ENCODE results near the gene TMEFF2.

GRCh38 chr2:192194813-192195965, at the start of gene TMEFF2:
TMEFF2 (minus strand) TSS chr2:192194933.
- PRO-cap: bidirectional peak, plus-strand start at chr2:192195027, minus-strand start at chr2:192194933
- RRBS: 10% methylated on average over 18 of the region's 92 CpGs

GRCh38 chr2:195471151-195471713, 185.8 kb upstream of the SLC39A10 start:
- PRO-cap: no peak
- RRBS: no CpG with 5 or more reads among the region's 2 CpGs

- PRO-cap: no peak
- RRBS: no CpG with 5 or more reads among the region's 14 CpGs
Measured at GRCh38 chr2:195562935-195563223, 94.1 kb upstream of the SLC39A10 start.

- PRO-cap: no peak
- RRBS: no CpG with 5 or more reads among the region's 13 CpGs
Measured at GRCh38 chr2:195679999-195680947, 23.2 kb downstream of the SLC39A10 start.

- PRO-cap: no peak
- RRBS: no CpG with 5 or more reads among the region's 6 CpGs
Measured at GRCh38 chr2:196113347-196113883, 44.8 kb upstream of the DNAH7 start.

DNA sequence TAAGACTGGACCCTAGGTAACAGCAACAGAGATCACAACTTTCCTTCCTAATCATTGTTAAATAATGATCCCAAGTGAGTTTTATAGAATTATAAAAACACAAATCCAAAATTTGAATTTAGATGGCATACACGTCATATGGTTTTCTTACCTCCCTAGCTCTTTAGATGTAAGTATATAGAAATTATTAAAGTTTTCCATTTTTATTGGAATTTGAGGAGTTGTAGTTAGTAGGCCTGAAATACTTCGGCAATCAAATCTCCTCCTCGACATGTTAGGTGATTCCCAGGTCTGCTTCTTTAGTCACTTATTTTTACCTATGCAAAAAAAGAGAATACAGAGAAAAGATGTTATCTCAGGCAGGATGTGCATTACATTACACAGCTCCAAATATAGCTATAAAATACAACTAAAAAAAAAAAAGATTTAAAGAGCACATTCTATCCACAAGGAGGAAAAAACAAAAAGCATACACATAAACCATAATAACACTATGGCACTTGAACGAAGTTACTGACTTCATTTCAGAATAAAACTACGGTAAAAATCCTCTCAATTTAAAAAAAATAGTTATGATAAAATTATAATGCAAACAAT, 8.2 kb downstream of the STK17B start:
- PRO-cap: no peak
- RRBS: no CpG with 5 or more reads among the region's 5 CpGs

DNA sequence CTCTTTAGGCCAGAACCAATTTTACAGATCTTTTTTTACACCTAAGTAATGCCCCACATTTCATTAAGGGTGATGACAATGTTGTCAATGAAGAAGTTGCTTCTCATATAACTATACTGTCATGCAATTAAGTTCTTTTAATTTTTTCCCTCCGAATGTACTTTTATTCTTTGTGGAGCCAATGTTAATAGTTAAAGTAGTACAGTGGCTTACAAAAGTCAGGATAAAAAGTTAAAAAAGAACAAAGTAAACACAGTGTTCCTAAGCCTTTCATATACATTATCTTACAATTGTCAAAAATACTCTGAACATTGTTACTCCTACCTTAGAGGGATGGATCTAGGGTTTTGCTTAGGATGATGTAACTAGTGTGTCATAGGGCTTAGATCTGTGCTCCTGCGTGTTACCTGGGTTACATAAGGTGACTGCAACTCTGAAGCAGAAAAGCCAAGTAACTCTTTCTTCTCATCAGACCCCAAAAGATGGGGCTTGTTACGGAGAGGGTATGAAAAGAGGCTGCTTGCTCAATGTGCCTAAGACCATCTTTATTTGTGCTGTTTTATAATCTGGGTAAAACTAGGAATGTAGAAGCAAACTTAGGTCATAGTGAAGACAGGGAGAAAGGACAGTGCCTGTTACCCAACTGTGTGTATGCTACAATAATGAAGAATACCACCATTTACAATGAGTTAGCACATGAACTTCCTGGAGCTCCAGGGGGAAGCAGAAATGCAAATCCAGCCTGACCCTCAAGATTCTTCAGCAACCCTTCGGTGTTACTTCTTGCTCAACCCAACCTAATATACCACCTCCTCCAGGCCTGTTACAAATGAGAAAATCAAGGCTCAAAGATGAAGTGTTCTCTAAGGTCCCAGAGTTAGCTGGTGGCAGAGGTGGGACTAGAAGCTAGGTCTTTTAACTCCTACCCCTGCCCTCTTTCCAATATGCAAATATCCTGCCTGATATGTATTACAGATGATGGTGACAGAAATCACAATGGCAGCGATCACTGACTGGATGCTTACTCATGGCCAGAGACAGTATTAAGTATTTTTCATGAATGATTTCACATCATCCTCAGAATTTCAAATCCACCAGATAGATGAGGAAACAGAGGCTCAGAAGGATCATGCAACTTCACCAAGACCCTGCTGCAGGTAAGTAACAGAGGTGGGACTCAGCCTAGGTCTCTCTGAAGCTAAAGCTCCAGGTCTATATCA, 42.1 kb upstream of the STK17B start:
- PRO-cap: no peak
- RRBS: no CpG with 5 or more reads among the region's 5 CpGs

DNA sequence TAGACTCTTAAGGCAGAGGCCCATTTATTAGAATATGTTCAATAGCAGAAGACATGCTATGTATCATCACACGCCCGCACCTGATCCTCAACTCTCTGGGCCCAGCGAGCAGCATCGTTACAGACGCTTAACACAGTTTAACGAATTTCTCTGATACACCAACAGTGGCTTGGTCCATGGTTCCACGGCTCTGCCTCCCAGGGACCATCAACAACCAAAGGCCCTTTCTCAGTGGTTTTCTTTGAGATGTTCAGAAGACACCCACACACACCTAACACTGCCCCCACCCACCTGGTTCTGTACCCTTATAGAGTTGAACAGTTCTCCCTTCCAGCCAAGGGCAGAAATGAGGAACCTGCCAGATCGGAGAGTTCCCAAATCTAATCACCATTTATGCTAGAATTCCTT, 118.5 kb downstream of the HECW2 start:
- PRO-cap: no peak
- RRBS: no CpG with 5 or more reads among the region's 8 CpGs

DNA sequence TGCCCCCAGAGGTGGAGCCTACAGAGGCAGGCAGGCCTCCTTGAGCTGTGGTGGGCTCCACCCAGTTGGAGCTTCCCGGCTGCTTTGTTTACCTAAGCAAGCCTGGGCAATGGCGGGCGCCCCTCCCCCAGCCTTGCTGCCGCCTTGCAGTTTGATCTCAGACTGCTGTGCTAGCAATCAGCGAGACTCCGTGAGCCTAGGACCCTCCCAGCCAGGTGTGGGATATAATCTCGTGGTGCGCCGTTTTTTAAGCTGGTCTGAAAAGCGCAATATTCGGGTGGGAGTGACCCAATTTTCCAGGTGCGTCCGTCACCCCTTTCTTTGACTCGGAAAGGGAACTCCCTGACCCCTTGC, 66.4 kb downstream of the HECW2 start:
- PRO-cap: no peak
- RRBS: no CpG with 5 or more reads among the region's 14 CpGs

GRCh38 chr2:196592643-196593340, 562 bp downstream of the HECW2 start:
- PRO-cap: bidirectional peak, plus-strand start at chr2:196592902, minus-strand start at chr2:196592680; bidirectional peak, plus-strand start at chr2:196592999, minus-strand start at chr2:196592948
- RRBS: 2% methylated on average over 23 of the region's 104 CpGs

DNA sequence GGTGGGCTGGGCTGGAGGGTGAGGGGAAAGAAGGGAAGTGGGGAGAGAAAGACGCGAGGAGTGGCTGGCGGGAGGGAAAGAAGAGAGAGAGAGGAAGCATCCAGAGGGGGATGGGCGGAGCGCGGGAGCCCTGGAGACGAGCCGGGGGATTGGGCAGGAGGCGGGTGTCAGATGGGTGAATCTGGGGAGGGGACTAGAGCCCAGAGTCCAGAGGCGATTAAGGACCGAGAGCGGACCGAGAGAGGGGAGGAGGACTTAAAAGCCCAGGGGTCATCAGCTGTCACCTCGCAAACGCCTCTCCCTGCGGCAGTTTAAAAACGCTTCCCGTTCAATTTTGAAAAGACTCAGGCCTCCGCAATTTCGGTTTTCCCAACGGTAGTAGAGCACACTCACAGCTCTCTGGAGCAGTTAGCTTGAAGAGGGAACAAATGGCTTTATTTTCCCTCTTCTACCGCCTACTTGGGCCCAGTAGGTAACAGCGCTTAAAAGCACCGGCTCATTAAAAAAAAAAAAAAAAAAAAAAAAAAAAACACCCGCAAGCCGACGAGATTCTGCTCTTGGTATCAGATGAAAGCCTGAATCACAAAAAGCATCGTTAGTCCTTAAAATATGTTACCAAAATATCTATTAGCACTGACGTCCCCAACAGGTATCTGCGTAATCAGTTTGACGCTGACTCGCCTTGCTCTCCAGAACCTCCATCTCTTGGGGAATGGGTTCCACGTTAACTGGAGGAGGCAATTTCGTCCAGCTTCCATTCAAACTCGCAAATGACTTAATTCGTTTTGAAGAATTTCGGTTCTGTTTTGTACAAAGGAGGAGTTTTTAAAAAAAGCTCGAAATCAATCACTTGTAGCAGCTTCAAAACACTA, 638 bp upstream of the PGAP1 start:
- PRO-cap: bidirectional peak, plus-strand start at position 210 of the sequence, minus-strand start at position 173 of the sequence
- RRBS: no CpG with 5 or more reads among the region's 38 CpGs

GRCh38 chr2:197011879-197012251, 85.4 kb upstream of the PGAP1 start:
- PRO-cap: no peak
- RRBS: no CpG with 5 or more reads among the region's 3 CpGs

DNA sequence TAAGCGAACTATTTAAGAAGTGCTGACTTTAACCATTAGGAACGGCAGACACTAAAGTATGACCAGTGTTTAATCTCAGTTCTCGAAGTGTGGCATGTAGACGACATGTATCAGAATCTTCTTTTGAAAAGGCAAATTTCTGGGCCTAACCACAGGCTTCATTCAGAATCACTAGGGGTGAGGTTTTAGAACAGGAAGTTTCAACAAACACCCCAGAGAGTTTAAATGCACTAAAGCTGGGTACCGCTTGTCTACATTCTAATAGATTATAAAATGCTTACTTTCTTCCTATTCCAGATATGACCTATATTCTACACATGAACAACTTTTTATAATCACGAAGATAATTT, 180.2 kb downstream of the ANKRD44 start:
- PRO-cap: no peak
- RRBS: no CpG with 5 or more reads among the region's 6 CpGs

- PRO-cap: no peak
- RRBS: no CpG with 5 or more reads among the region's 5 CpGs
Measured at GRCh38 chr2:197216384-197217054, 94.1 kb downstream of the ANKRD44 start.

GRCh38 chr2:197236551-197237248, 73.9 kb downstream of the ANKRD44 start:
- PRO-cap: no peak
- RRBS: no CpG with 5 or more reads among the region's 8 CpGs

- PRO-cap: no peak
- RRBS: no CpG with 5 or more reads among the region's 1 CpG
Measured at GRCh38 chr2:197239550-197239802, 71.1 kb downstream of the ANKRD44 start.

DNA sequence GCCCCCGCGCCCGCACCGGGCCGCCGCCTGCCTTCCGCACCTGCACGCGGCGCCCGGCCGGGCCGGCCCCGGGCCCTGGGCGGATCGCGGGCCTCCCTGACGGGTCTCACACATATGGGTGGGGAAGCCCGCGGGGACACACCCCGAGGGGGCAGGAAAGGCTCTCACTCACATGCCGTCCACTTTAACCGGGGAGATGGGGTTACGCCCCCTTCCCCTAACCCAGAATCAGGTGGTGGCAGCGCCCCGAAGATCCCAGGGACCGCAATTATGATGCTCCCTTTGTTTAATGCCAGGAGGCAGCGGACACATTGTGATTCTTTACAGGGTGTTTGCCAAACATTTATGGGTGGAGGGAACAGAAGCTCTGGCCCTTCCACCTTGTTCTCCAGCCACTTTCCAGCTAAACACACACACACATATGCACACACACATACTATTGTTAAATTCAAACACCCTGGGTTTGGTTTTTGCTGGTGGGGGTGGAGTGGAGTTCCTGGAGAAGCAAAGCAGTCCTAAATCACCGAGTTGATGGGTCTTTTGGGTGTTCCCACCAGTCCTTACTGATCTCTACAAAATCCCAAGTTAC, 467 bp upstream of the ANKRD44 start:
- PRO-cap: no peak
- RRBS: under 1% methylated on average over 8 of the region's 29 CpGs

- PRO-cap: bidirectional peak, plus-strand start at chr2:197434604, minus-strand start at chr2:197434606
- RRBS: no CpG with 5 or more reads among the region's 39 CpGs
Measured at GRCh38 chr2:197434047-197434898, 555 bp downstream of the SF3B1 start.

DNA sequence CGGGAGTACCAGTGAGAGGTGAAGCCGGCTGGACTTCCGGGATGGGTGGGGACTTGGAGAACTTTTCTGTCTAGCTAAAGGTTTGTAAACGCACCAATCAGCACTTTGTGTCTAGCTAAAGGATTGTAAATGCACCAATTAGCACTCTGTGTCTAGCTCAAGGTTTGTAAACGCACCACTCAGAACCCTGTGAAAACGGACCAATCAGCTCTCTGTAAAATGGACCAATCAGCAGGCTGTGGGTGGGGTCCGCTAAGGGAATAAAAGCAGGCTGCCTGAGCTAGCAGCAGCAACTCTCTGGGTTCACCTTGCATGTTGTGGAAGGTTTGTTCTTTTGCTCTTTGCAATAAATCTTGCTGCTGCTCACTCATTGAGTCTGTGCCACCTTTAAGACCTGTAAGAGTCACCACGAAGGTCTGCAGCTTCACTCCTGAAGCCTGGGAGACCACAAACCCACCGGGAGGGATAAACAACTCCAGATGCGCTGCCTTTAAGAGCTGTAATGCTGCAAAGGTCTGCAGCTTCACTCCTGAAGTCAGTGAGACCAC, 2.4 kb upstream of the COQ10B start:
- PRO-cap: no peak
- RRBS: 90% methylated on average over 1 of the region's 10 CpGs

DNA sequence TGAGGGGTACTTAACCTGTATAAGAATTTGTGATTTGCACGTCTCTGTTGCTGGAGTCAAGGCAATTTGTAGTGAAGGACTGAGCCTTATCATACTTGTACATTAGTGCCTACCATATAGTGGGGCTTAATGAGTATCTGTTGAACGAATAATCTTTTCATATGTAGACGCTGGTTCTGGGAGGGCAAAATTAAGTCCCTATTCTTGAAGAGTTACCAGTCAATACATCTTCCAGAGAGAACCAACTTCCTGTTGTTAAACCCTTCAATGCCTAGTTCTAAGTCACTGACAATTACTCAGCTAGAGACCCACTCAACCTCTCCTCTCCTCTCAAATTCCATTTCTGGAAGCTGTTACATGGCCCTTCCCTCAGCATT, 1.2 kb upstream of the MOB4 start:
- PRO-cap: no peak
- RRBS: no CpG with 5 or more reads among the region's 3 CpGs